Cardiac ventricle fibroblast (primary cell): ENCODE results near the gene ZNF35.

DNA sequence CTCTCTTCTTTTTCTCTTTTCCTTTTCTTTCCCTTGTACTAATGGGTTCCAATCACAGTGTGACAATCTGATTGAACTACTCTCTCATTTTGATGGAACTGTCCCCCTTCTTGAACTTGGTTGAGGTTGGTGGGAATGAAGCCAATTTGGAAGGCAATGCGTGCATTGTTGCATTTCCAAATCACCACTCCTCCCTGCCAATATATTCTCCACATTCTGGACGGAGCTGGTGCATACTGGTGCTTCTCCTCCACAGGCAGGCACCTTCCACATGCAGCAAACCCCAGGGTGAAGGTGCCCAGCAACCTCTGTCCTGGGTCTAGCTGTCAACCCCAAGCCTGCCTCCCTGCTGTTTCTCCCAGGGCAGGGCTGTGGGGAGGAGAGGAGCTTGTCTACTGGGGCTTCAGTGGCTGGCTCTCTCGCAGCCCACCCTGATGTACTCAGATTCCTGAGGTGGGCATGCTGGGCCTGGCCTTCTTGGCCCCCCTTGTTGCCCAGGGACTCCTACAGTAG is 20.0 kb downstream of the GASK1A start:
- RAMPAGE, long total RNA = no peak

DNA sequence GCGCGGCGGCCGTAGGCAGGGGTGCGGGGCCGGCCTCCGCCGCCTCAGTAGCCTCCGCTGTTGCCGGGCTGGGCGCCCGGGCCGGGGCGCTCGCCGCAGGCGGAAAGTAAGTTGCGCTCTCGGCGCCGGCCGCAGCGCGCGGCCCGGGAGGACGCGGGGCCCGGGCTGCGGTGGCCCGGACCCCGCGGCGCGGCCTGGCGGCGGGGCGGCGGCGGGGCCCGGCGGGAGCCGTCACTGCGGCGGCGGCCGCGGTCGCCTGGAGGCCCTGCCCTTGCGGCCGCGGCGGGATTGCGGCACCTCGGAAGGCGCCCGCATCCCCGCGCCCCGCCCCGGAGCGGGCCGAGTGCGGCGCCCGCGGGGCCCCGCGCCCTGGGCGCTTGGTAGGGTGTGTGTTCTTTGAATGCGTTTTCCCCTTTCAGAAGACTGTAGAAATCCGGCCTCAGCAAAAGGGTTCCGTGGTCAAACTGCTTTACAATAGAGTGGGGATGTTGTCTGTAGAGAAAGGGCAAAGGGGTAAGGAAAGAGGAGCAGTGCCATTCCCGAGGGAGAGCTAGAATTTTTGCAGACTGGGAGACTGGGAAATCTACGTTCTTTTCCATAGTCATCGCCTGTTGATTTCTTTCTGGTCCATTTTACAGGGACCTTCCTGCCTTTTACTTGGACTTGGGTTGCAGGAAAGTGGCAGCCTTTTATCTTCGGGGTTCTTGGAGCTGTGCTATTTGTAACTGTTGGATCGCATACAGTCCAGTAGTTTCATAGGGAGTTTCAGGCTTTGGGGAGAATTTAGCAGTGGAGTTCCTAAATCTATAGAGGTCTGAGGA is 573 bp downstream of the SNRK start:
- RAMPAGE, long total RNA = no peak

DNA sequence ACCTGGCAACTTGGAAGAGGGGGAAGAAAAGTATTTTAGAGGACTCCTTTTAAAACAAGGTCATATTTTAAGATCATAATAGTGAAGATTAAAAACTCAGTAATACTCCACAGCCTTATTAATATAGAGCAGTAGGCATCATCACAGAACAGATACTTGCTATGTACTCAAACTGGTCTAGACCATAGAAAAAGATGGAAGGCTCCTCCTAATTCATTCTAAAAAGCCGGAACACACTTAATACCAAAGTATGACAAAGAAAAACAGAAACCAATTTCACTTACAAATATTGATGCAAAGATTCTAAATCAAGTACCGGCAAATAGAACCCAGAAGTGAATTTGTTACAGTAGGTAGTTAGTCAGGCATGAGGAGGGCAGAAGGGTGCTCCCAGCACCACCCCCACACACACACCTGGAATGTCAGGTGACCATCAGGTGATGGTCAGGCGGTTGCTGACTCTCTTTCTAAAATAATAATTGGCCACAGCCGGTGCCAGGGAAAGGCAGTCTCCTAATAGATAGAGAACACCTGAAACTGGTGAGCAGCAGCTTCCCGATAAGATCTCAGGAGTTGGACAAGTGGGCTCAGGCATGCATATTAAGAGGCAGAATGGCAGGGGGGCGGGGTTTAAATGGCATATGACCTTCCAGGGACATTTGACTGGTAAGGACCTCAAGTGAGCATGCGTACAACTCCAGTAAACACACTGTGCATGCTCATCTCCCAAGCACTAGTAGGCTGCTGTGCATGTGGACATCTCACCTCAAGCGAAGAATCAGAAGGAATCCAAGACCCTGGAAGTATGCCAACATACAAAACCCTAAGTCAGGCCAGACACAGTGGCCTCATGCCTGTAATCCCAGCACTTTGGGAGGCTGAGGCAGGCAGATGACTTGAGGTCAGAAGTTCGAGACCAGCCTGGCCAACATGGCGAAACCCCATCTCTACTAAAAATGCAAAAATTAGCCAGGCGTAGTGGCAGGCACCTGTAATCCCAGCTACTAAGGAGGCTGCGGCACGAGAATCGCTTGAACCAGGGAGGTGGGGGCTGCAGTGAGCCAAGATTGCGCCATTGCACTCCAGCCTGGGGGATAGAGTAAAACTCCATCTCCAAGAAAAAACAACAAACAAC is 131.0 kb downstream of the ANO10 start:
- RAMPAGE, long total RNA = no peak

DNA sequence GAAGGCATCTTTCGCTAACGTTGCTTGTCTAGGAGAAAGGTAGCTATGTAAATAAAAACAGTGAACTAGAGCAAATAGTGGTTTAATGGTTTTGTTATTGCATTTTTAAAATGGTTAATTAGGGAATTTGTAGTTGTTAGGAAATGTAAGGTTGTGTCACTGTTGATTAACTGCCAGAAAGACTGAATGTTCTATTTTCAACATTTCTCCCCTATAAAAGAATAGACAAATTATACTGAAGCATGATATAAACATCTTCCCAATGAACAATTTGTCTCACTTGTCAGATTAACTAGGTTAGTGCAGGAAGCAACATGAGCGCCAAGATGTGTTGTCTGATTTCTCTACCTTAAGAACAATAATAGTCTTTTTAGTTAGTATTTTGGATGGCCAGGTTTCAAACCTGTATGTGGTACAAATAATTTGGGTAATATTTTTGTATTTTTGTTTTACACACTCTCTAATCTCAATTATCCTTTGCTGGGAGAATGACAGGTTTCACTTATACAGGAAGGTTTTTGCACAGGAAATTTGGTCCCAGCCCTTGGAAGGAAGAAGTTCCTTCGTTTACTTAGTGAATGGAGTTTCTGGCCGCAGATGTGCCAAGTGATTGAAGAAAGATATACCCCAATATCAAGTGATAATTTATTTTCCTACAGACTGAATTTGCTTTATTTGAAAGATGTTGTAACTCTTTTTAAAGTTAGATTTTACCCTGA is 29.2 kb downstream of the ABHD5 start:
- RAMPAGE, long total RNA = no peak

- RAMPAGE, long total RNA = no peak
Measured at GRCh38 chr3:43996215-43996614, 245.5 kb upstream of the TOPAZ1 start.

DNA sequence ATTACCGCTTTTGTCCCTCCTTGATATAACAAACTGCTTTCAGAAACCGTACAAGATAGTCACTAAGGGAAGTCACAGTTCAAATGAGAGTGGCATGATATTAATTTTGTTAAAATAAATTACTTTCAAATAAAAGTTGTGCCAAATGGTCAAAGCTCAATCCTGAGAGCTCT is 554 bp downstream of the TCAIM start:
- RAMPAGE, long total RNA = no peak

DNA sequence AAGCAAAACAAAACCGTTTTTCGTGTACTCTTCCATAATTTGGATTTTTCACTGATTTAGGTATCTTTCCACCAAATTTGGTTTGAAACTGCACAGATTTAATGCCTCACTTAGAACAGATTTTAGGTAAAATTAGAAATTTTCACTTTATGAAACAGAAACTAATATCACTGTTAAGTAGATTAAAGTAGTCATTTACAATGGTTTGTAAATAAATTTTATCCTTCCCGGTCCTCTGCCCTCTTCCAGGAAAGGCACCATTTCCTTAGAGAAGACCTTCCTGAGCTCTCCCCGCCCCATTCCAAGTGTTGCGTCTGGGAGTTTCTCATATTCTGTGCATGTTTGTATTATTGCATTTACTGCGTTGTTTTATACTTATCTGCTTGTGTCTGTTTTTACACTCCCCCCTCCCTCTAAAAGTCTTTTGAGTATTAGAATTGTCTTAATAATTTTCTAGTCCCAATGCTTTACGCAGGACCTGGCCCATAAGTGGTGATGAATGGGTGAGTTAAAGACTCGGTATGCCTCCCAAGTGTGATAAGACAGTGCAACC is 948 bp downstream of the TCAIM start:
- RAMPAGE, long total RNA = no peak

DNA sequence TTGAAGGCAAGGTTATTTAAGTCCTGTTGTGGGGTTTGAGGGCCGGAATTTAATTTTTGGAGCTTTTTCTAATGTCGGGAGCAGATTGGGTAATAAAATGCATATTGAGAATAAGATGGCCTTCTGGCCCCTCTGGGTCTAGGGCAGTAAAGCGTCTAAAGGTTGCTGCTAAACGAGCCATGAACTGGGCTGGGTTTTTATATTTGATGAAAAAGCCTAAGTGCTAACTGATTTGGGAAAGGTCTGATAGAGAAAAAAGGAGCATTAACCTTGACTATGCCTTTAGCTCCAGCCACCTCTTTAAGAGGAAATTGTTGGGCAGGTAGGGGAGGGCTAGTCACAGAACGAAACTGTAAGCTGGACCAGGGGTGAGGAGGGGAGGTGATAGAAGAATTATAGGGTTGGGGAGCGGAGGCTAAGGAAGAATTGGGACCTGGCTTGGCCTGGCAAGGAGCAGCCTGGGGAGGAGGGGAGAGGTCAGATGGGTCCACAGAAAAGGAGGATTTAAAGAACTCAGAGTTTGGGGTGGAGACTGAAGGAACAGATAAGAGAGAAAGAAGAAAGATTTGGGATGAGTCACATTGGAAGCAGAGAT is 10.2 kb downstream of the TCAIM start:
- RAMPAGE, long total RNA = no peak

DNA sequence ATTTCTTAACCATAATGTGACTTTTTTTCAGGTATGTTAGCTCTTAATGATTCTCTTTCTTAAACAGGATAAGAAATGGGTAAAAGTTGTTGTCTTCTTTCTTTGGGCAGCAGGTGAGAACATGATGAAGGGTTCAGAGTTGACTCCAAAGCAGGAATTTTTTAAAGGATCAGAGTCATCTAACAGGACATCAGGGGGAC is 14.7 kb downstream of the ZKSCAN7 start:
- RAMPAGE, long total RNA = no peak

DNA sequence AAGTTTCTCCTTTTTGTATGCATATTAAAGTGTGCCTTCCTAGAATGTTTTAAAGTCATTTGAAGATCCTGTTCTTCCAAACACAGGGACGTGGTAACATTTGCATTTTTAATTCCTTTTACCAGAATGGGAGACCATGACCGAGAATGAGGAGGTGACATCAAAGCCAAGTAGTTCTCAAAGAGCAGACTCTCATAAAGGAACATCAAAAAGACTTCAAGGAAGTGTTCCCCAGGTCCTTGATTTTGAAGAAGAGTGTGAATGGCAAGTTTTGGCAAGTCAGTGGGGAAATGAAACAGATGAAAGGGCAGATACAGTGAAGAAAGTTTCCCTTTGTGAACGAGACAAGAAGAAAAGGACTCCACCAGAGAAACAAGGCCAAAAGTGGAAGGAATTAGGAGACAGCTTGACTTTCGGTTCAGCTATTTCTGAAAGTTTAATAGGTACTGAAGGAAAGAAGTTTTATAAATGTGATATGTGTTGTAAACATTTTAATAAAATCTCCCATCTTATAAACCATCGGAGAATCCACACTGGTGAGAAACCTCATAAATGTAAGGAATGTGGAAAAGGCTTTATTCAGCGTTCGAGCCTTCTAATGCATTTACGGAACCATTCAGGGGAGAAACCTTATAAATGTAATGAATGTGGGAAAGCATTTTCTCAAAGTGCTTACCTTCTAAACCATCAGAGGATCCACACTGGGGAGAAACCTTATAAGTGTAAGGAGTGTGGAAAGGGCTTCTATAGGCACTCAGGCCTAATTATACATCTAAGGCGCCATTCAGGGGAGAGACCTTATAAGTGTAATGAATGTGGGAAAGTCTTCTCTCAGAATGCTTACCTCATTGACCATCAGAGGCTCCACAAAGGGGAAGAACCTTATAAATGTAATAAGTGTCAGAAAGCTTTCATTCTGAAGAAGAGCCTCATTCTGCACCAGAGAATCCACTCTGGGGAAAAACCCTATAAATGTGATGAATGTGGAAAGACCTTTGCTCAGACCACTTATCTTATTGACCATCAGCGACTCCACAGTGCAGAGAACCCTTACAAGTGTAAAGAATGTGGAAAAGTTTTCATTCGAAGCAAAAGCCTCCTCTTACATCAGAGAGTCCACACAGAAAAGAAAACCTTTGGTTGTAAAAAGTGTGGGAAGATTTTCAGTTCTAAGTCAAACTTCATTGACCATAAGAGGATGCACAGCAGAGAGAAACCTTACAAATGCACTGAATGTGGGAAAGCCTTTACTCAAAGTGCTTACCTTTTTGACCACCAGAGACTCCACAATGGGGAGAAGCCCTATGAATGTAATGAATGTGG is 6.3 kb upstream of the ZNF35 start:
- RAMPAGE, long total RNA = no peak

- RAMPAGE, long total RNA = no peak
Measured at GRCh38 chr3:44648045-44649360, at the start of gene ZNF35. Gene ZNF35 (plus strand): TSS chr3:44648732.

DNA sequence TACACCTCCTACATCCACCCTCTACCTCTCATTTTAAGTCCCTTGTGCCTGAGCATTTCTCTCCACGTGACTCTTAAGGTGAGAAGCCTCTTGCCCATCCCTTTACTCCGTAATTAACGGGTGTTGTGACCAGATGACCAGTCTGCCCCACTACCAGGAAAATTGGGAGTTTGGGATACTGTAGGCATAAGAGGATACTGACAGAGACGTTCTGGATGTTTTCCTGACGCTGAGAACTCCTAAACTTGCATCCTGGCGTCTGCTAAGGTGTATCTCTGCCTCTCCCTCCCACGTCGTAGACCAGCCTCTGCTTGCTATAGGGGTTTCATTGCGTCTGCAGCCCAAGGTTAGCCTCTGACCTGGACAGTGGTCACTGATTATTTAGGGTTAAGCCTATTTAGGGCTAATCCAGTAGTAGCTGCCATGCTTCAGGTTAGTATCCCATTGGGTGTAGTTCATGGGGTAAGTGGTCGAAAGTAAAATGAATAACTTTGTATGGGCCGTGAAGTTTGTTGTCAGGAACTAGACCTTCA is 804 bp downstream of the TMEM42 start:
- RAMPAGE, long total RNA = no peak

DNA sequence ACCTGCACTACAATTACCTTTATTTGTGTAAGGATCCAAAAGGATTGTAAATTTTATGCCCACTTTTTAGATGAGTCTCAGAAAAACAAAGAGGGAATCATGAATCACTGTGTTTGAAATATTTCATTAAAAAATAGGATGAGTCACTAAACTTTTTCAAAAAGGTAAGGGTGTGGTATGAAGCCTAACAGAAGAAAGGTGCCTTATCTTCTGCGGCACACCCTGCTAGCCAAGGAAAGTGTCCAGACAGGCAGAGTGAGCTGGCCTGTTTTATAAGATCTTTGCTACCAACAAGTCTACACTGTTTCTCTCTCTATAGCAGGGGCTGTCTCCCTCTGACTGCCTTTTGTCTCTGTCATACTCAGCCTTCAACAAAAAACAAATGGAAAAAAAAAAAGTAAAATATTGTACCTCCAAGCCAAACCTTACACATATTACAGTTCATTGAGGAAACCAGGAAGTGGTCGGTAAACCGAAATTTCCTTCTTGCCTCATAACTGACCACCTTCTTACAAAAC is 9.2 kb downstream of the ZDHHC3 start:
- RAMPAGE, long total RNA = no peak

DNA sequence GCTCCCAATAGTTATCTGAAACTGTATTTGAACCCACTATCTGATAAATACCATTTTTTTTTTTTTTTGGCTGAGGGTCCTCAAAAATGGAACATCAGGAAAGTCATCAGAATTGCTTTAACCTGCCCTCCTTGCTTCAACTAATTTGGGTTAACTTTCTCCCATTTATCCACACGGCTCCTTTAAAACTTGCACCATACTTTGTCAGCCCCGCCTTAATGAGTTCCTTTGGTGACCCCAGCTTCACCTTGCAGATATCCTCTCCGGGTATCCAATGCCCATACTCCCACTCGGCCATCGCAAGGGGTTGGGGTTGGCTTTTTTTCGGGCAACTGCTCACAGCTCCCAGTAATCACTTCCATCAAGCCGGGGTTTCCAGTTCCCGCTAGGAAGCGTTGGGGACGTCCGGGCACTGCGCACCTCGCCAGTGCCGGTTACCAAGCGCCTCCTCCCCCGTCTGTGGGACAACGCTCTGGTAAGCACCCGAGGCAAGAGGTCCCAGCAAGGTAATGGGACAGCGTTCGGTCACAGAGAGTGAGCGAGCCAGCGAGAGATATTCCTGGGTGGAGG is 887 bp downstream of the ZDHHC3 start:
- RAMPAGE, long total RNA = no peak

- RAMPAGE, long total RNA = no peak
Measured at GRCh38 chr3:44977129-44977604, 1.1 kb downstream of the EXOSC7 start.

DNA sequence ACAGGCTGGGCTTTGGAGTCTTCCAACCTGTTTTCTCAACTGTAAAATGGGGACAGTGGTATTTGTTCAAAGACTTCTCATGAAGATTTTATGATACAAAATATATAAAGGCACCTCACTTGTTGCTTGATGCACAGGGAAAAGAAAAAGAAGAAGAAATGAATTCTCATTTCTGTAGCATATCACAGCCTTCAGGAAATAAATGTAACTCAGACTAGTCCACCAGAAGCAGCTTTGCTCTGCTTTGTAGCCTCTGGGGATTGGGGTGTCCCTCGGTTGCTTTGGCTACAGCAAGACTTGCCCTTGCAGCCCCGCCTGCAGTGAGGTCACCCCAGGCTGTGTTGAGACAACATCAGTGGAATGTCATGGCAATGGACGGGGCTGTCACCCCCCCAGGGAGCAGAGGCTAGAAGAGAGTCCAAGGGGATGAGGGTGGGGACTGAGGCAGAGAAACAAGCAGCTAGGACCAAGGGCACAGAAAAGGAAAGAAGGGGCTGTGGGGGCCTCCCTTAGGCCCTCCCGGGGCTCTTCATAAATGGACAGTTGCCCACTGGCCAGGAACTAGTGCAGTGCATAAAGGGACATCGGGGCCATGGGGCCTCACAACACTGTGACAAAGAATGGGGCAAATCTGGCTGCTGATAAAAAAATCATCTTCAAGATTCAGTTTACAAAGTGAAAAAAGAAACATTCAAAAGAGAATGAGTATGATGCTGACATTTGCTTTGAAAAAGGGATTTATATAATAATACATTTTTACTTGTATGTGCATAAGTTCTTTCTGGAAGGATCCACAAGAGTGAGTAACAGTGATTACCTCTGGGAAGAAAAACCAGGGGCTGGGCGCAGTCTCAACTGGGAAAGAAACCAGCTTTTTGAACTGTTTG is 943 bp downstream of the CLEC3B start:
- RAMPAGE, long total RNA = no peak

DNA sequence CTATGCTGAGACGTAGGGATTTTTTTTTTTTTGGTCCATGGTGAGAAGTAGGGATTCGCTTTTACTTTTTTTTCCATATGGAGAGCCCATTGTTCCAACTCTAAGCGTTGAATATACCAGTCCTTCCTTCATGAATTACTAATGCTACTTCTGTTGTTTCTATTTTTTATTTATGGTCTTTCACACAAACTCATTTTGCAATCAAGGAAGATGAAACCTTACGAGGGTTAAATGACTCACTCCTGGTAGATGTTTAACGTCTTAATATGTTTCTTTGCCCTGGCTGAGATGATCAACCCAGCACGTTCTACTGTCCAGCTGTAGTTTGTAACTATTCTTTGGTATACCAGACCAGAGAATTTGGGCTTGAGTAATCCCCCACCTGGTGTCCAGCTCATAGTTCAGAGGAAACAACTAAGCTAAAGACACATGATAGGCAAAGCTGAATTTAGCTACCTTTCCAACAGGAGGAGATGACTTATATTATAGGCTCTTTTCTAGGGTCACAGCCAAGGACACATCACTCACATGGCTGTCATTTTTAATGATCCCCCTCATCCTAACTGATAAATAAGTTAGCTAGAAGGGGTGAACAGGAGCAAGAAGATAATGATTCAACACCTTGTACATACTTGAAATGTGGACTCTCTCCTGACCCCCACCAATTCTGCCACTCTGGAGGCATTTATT is 23.0 kb downstream of the CDCP1 start:
- RAMPAGE, long total RNA = no peak

- RAMPAGE, long total RNA = no peak
Measured at GRCh38 chr3:45140306-45140807, 5.8 kb downstream of the CDCP1 start.

GRCh38 chr3:45144761-45145620 is 1.2 kb downstream of the CDCP1 start:
- RAMPAGE, long total RNA = no peak

- RAMPAGE, long total RNA = no peak
Measured at GRCh38 chr3:45165399-45165988, 19.3 kb upstream of the CDCP1 start.